NCI-H460 (cell line): Measurements from ENCODE around the gene SPARC.

DNA sequence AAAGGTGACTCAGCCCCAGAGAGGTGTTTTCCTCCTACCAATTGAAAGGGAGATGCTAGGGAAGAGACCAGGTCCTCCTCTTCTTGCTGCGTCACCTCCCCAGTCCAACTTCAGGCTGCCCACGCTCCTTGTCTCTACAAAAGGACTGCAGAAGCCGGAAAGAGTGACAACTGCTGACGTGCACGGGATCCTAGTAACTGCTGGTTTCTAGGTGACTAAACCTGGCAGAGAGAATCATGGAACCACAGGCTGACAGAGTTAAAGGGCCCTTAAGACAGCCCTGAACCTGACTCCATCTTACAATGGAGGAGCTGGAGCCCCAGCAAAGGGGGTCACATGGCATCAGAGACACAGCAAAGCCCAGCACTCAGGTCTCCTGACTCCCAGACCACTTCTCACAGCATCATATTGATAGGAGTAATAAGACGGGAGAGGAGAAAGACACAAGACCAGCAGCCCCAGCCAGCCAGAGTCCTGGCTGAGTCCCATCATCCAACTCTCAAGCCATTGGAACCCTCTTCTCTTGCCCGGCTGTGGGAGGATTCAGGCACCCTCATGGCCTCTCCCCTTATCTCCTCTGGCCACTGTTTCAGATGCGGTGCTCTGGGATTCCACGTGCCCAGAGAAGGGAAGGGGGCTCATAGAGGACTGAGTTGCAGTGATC is 2.3 kb downstream of the GPX3 start:
RAMPAGE:
- cytosol, long total RNA, result no peak
- long total RNA, result no peak
- nucleus, long total RNA, result no peak

GRCh38 chr5:151037870-151038207 is 17.4 kb downstream of the GPX3 start:
RAMPAGE:
- cytosol, long total RNA, result no peak
- long total RNA, result no peak
- nucleus, long total RNA, result no peak

RAMPAGE:
- cytosol, long total RNA, result no peak
- long total RNA, result no peak
- nucleus, long total RNA, result no peak
Observed at GRCh38 chr5:151085267-151086578, 4.9 kb upstream of the TNIP1 start.

RAMPAGE:
- cytosol, long total RNA, result no peak
- long total RNA, result no peak
- nucleus, long total RNA, result no peak
Observed at GRCh38 chr5:151086995-151087716, 6.3 kb upstream of the TNIP1 start.

DNA sequence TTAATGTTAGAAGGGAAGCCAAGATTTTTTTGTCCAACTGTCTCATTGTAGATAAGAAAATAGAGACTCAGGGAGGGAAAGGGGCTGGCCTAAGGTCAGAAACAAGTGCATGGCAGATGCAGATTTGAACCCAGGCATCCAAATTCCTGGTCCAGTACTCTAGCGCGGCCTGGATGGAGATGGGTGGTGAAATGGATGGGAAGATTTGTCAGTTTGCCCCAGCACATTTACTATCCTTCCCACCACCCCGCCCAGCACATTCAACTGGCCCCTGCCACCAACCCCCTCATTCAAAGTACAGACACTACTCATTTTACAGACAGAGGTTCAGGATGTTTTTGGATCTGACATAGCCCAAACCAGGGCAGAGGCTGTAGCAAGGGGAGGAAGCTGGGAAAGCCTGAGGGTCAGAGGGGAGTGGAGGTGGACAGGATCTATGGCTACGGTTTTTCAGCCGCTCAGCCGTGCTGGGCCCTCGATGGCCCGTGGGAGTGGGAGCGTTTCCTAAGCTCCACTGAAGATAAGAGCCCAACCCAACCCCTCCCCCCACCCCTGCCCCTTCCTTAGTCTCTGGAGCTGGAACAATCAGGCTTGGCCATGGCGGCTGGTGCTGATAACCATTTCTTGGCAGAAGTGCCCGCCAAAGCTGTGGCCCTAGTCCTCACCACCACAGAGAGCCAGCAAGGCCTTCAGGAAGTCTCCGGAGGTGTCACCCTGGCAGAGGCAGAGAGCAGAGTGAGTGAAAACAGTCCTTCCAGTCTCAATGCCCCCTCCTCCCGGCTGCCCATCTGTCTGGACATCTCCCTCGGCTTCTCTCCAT is 20.2 kb upstream of the TNIP1 start:
RAMPAGE:
- cytosol, long total RNA, result no peak
- long total RNA, result no peak
- nucleus, long total RNA, result no peak

DNA sequence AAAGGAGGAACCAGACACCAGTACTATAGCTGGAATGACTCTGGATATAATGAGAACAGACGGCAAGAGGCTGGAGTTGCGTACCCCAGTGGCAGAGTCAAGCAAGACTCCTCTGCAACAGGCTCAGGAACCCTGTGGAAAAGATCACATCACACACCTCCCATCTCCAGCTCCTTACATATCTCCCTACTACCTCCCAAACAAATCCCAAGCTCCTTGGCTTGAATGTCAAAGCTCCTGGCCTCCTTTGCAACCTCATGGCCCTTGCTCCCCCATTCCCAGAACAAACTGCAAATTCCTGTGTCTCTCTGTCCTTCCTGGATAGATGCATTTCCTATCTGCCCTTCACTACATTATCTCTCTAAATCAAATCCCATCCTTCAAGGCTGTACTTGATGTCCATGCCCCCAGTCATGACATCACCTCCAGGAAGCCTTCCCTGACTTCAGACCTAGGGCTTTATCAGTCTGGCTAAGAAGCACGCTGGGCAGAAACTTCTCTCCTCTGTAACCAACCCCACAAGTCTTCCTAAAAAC is 25.5 kb upstream of the TNIP1 start:
RAMPAGE:
- cytosol, long total RNA, result no peak
- long total RNA, result no peak
- nucleus, long total RNA, result no peak

GRCh38 chr5:151240924-151241252 is 12.1 kb upstream of the GM2A start:
RAMPAGE:
- cytosol, long total RNA, result no peak
- long total RNA, result no peak
- nucleus, long total RNA, result no peak

GRCh38 chr5:151619812-151620138 is 28.6 kb upstream of the FAT2 start:
RAMPAGE:
- cytosol, long total RNA, result no peak
- long total RNA, result no peak
- nucleus, long total RNA, result no peak

GRCh38 chr5:151620139-151620415 is 28.9 kb upstream of the FAT2 start:
RAMPAGE:
- cytosol, long total RNA, result no peak
- long total RNA, result no peak
- nucleus, long total RNA, result no peak

RAMPAGE:
- cytosol, long total RNA, result no peak
- long total RNA, result no peak
- nucleus, long total RNA, result no peak
Observed at GRCh38 chr5:151660816-151661228, 25.9 kb downstream of the SPARC start.

GRCh38 chr5:151665154-151665557 is 21.6 kb downstream of the SPARC start:
RAMPAGE:
- cytosol, long total RNA, result no peak
- long total RNA, result no peak
- nucleus, long total RNA, result no peak

DNA sequence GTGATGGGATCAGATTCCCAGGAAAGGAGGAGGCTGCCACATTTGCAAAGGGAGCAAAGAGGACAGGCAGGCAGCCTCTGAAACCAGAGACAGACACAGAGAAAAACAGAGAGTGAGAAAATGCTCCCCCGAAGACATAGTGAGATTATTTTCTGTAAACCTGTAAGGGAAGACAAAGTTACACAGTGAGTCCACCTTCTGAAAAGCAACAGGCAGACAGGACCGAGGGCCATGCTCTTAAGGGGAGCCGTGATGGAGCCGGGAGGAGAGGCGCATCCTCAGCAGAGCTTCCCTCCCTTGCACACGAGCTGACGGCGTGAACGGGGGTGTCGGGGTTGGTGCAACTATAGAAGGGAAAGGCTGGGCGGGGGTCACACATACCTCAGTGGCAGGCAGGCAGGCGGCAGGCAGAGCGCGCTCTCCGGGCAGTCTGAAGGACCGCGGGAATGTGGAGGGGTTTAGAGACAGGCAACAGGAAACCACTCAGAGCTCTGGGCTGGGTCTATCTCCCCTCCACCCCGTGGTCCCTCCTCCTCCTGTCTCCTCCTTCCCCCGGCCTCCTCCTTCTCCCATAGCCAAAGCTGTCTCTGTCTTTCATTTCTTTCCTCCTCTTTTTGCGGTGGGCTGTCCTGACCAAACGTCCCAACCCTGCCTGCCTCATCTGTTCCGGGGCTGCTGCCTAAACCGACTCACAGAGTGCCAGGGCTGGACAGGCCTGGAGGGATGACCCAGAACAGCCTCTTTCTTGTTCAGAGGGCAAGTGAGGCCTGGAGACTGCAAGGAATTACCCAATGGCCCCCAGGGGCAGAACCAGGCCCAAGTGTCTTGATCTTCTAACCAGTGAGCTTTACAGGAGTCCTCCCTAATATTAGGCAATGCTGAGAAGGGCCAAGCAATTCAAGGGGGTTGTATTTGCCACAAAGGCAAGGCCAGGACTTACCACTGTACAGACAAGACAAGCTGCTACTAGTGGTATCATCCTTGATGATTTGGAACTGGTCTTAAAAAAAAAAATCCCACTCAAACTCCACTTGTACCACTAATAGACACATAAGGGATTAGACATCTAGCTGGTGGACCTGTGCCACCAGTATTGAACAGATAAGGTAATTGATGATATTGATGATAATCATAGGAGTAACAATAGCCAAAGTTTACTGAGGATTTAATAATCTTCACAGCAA is at the start of gene SPARC:
Gene SPARC, minus strand, starts transcription at position 432 of the 1,184 bp plus-strand sequence.
RAMPAGE:
- cytosol, long total RNA, result no peak
- long total RNA, result no peak
- nucleus, long total RNA, result no peak

DNA sequence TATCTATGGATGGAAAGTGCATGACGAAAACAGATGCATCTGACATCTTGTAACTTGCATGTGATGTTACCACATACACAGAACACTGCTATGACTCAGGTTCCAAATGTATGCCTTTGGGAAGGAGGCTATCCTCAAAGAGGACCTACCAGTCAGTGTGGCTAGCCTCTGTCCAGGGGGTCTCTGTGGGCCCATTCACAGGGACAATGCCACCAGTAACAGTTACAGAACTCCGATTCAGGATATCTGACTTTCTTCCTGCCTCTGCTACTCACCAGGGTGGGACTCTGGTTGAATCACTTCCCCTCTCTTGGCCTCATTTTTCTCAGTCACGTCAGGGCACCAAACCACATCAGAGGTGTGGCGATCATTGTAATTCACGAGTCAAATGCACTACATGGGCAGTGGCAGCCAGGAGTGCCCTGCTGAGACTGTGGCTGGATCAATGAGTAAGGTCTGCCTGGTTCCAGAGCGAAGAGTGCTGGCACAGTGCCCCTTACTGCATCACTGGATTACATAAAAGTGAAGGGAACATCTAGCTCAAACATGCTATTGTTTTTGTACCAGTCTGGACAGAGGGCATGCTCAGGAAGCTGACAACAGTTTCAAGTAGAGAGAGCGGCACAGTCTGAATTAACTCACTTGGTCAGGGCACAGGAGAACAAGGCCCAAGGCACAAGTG is 13.2 kb downstream of the ATOX1 start:
RAMPAGE:
- cytosol, long total RNA, result no peak
- long total RNA, result no peak
- nucleus, long total RNA, result no peak

DNA sequence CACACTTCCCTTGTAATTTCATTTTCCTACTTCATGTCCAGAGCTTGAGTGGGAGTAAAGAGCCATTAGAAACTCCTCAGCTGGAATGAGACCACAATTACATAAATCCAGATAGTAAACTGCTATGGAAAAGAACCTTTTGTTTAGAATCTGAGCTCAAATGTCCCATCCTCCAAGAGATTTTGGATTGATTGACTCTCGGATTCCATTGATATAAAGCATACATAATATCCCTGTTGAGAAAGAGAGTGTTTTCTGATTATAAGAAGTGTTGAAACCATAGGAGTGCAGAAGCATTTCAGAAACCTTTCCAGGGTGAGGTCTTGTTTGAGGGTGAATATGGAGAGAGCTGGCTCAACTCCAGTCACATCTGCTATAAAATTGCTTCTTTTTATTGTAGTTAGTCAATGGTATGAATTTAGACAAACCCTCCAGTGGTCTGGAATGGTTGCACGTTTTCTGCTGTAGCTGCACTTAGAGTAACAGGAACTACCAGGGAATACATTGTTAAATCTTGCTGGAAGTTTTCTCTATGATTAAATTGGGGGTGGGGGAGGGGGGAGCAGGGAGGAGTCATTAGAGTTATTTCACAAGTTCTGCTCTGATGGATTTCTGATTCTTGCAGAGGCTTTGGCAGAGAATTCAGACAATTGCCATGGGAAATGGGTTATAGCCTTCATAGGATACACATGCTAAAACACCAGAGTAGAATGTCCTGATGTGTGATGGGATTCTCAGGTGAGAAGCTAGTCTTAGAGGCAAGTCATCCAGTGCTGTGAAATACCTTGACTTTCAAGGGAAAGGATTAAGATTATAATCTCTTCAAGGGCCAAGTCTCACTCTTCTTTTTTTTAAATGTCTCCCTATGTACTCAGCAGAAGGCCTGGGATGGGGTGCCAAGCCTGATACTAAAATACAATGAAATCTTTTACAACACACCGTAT is 43.9 kb downstream of the G3BP1 start:
RAMPAGE:
- cytosol, long total RNA, result no peak
- long total RNA, result no peak
- nucleus, long total RNA, result no peak

GRCh38 chr5:153682868-153683203 is 192.4 kb downstream of the GRIA1 start:
RAMPAGE:
- cytosol, long total RNA, result no peak
- long total RNA, result no peak
- nucleus, long total RNA, result no peak

GRCh38 chr5:153740038-153740384 is 249.5 kb downstream of the GRIA1 start:
RAMPAGE:
- cytosol, long total RNA, result no peak
- long total RNA, result no peak
- nucleus, long total RNA, result no peak

GRCh38 chr5:154053121-154054019 is 14.6 kb downstream of the MFAP3 start:
RAMPAGE:
- cytosol, long total RNA, result no peak
- long total RNA, result no peak
- nucleus, long total RNA, result no peak

DNA sequence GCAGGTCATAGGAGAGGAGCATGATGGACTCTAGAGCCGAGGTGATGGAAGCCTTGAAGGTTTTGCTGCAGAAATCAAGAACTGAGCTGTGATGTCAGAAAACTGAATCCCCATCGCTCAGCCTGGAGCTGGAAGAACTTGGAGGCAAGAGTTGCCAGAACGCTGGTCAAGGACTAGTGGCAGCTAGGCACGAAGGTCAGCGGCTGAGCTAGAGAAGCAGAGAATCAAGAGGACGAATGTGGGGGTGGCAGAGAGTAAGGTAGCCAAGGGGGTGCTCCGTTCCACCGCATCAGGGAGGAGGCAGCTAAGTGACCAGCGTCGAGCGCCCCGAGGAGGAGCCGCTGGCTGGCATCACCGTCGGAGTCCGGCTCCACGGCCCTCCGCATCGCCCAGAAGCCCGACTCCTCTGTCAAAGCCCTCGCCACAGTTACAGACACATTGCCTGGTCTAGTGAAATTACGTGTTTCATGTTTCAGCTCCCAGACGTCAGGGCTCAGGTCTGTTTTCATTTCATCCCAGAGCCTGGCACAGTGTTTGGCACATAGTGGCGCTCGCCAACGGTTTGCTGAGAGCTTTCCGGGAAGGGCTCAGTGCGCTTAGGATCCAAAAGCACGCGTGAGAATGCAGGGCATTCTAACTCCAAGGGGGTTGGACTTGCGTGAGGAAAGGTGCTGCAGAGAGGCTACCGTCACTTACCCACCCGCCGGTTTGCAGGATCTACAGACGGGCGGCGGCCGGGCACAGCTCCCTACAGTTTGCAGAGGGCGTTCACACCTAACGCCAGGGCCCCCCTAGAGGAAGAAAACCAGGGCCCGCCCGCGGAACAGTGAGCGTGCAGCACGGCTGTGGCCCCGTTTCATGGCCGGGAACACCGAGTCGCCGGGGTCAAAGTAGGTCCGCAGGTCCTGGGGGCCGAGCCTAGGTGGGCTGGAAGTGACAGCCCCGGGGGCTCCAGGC is 955 bp upstream of the GALNT10 start:
RAMPAGE:
- cytosol, long total RNA, result no peak
- long total RNA, result no peak
- nucleus, long total RNA, result no peak

DNA sequence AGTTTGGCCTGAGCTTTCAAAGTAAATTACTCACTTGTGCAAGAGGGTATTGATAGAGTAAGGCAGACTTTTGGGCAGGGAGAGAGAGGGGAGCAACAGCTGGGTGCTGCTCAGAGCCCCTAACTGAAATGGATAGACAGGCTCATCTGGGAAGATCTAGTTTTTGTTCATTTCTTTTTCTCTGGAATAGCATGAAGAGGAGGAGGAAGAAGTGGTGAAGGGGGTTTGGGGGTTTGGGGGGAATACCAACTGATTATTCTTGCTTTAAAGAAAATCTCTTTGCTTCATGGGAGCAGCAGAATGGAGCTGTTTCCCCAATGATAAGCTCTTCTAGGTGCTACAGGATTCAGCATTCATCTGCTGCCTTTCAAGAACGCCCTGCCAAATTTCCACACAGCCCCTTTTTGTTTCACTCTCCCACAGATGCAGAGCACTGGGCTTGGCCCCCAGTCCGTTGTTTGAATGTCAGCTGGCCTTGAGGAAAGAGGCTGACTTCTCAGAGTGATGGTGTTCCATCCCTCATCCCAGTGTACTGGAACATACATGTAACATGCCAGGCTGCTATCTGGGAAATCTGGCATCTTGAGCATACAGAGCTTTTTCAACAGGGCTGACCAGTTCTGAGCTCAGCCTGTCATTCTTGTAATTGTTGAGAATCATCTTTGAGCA is 2.5 kb downstream of the GALNT10 start:
RAMPAGE:
- cytosol, long total RNA, result no peak
- long total RNA, result no peak
- nucleus, long total RNA, result no peak

DNA sequence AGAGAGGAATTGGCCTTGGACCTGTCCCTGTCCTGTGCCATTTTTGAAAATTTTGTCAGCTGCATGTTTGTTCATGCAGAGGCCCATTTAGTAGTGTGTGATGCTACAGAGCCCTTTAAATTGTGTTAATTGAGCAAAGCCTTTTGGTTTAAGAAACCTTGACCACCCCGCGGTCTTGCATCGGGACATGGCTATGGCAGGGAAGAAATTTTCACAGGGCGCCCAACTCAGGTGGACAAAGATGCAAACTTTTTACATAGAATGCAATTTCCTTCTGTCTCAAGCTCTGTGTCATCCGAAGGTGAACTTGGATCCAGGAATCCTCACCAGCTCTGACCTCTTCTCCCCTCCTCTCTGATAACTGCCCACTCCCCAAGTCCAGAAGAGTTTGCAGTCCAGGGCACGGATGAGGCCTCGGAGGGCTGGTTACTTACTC is 93.1 kb upstream of the SAP30L start:
RAMPAGE:
- cytosol, long total RNA, result no peak
- long total RNA, result no peak
- nucleus, long total RNA, result no peak